Neural progenitor cell (in vitro differentiated cells): Measurements from ENCODE around the gene TTYH1.

- RAMPAGE, long total RNA, result no peak
These were observed 43.2 kb downstream of the ZNF331 start for GRCh38 chr19:53581023-53581766.

- RAMPAGE, long total RNA, result no peak
These were observed 13.8 kb upstream of the CACNG6 start for GRCh38 chr19:53977698-53977955.

- RAMPAGE, long total RNA, result no peak
These were observed 3.7 kb upstream of the CACNG6 start for GRCh38 chr19:53987721-53988147.

DNA sequence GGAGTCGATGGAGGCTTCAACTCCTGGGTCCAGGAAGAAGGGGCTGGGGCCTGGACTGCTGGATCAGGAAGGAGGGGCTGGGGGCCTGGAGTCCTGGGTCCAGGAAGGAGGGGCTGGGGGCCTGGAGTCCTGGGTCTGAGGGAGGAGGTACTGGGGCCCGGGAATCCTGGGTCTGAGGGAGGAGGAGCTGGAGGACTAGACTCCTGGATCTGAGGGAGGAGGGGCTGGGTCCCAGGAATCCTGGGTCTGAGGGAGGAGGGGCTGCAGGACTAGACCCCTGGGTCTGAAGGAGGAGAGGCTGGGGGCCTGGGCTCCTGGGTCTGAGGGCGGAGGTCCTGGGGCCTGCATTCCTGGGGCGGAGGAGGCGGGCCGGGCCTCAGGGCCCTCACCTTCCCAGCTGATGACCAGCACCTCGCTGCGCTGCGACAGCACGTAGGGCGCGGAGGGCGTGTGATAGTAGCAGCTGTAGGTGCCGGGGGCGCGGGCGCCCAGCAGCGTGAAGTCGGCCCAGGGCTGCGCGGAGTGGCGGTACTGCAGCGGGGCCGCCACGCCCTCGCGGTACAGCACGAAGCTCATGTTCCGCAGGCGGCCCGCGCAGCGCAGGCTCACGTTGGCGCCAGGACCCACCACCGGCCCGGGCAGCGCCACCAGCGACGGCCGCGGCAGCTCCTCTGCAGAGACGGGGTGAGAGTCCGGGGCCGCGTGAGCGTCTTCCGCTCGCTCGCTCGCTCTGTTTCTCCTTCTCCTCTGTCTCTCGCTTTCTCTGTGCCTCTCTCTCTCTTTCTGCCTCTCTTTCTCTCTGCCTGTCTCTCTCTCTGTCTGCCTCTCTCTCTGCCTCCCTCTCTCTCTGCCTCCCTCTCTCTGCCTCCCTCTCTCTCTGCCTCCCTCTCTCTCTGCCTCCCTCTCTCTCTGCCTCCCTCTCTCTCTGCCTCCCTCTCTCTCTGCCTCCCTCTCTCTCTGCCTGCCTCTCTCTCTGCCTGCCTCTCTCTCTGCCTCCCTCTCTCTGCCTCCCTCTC, 4.8 kb downstream of the OSCAR start:
- RAMPAGE, long total RNA, result no peak

- RAMPAGE, long total RNA, result no peak
These were observed 3.9 kb downstream of the NDUFA3 start for GRCh38 chr19:54106453-54107154.

DNA sequence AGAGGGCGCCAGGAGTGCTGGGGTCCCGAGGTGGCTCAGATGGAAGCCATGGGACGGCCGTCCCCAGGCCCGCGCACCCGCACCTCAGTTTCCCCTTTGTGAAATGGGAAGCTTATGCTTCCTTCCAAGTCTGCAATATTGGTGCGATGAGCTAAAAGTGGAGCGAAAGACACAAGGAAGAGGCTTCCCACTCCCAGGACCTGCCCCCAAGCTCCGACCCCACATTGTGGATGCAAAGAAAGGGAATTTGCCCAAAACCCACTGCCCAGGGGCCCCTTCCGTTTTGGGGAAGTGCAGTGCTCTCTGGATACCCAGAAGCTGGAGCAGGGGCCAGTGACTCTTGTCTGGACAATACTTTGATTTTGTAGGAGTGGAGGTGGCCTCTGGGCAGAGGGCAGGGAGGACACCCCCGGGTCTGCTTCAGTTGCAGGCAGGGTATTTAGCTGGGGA, 545 bp upstream of the TMC4 start:
- RAMPAGE, long total RNA, result no peak

DNA sequence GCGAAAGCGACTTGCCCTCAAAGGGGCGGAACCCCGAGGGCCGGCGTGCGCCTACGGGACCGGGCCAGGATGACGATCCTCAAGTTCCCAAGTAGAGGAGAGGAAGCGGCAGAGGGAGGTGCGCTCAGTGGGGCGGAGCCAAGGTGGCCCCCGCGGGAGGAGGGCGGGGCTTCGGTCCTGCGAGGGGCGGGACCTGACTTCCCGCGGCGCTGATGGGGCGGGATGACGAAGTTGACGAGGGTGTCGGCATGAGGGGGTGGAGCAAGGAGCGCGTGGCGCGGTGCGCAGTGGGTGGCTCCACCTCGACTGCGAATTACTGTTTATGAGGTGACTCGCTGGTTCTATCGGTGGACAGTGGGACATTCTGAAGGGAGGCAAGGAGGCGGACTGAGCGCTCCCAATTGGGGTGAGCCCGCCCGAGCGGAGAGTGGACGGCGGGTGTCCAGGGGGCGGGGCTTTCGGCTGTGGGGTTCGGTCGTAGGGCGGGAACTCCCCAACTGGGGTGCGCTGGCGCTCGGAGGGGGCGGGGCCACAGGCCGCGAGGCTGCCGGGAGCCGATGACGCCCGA, 749 bp upstream of the MBOAT7 start:
- RAMPAGE, long total RNA, result no peak

DNA sequence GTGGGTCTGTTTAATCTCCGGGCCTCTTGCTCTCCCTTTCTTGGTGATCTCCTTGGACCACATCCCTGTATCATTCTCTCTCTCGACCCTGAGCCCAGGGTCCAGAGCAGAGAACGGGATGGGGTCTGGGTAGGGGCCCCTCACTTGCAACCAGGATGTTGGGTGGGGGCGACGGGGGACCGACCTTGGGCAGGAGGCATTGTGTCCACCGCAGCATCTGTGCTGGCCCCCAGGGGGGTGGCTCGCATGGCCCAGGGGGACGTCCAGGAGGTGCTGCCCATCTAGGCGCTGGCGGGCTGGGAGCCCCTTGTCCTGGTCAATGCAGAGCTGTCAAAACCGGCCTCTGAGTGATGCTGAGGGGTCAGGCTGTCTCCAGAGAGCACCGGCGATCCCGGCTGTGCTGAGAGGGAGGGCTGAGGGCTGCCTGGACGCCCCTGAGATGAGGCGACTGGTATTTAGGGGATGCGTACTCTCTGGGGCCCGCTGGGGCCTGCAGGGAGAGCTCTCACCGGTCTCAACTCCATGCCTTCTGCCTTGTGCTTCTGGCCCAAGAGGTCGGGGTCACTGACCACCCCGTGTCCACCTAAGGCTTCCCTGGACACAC, 8.4 kb downstream of the RPS9 start:
- RAMPAGE, long total RNA, result no peak

- RAMPAGE, long total RNA, result no peak
These were observed 2.4 kb downstream of the LILRB5 start for GRCh38 chr19:54254714-54255029.

GRCh38 chr19:54304888-54305727, 7.9 kb downstream of the LILRA5 start:
- RAMPAGE, long total RNA, result no peak

GRCh38 chr19:54335171-54335467, 3.8 kb downstream of the LILRA4 start:
- RAMPAGE, long total RNA, result no peak

DNA sequence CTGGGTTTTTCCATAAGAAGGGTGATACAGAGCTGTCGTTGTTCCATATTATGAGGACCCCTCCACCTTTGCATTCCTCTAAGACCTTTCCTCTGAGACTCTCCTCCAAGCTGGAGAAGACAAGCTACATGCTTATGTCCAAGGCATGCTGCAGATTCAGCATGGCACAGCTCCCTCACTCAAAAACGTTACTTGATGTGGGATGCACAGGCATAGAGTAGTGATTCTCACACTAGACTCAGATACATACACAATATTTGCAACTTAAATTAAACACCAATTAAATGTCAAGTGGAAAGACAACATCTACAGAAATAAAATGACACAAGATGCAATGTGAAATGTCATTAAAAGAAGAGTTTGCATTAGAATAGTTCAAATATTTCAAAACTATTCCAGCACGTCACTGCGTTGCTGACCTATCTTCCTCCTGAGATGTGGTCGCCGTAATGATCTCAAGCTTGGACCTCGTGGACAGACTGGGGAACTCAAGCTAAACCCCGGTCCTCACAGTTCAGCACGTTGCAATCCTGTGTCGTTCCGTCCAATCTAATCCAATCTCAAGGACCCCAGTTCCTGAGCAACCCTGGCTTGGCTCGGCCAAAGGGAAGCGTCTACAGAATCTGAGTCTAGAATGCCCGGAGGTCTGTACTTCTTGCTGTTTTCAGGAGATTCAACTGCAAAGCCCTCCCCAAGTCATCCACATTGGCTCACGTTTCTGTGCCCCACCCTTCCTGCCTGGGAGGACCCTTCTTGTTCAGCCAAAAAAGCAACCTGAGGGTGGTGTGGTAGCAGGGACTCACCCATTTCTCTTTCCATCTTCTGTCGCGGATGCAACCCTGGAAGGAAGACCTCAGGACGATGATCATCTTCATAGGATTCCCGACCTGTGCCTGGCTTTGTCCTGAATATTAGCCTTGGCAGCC, 5.0 kb upstream of the LAIR1 start:
- RAMPAGE, long total RNA, result no peak

DNA sequence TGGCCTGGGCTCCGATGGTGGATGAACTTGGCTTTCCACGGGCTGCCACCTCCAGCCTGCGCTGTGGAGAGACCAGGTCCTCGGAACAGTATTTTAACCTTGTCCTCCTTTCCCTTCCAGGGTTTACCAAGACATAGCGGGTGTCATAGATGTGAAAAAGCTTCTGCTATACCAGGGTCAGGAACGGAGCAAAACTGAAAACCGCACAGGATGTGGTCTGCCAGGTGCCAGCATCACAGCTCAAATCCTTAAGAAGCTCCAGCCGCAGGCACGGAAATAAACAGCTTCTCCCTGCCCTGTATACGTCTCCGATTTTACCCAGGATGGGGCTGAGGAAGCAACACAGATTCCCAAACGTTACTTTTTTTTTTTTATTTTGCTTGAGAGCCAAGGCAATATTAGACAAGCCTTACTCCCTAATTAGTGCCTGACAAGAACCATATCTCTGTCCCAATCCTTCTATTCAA, 5.7 kb upstream of the LAIR1 start:
- RAMPAGE, long total RNA, result no peak

DNA sequence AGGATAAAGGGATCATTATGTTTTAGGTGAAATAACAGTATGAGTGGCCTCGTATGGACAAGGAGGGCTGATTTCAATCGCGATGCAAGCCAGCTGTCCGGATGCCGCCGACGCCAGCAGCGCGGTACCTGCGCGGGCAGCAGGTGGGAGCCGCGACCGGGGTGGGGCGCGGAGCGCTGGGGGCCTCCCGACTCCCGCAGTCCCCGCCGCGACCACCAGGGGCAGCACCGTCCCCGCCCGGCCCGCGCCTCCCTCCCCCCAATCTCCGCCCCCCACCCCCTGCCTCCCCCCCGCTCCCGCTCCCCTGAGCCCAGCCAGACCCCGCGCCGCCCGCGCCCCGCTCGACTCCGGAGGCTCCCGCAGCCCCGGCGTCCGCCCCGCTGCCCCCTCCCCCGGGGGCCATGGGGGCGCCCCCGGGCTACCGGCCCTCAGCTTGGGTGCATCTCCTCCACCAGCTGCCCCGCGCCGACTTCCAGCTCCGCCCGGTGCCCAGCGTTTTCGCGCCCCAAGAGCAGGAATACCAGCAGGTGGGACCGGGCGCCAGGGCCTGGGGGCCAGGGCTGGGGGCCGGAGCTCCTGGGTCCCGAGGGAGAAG, at the start of gene TTYH1:
TSS of gene TTYH1 (plus strand) at position 313 of the 595 bp plus-strand sequence.
- RAMPAGE, long total RNA, result no peak

- RAMPAGE, long total RNA, result no peak
These were observed 3.1 kb downstream of the TTYH1 start for GRCh38 chr19:54417932-54419126.

DNA sequence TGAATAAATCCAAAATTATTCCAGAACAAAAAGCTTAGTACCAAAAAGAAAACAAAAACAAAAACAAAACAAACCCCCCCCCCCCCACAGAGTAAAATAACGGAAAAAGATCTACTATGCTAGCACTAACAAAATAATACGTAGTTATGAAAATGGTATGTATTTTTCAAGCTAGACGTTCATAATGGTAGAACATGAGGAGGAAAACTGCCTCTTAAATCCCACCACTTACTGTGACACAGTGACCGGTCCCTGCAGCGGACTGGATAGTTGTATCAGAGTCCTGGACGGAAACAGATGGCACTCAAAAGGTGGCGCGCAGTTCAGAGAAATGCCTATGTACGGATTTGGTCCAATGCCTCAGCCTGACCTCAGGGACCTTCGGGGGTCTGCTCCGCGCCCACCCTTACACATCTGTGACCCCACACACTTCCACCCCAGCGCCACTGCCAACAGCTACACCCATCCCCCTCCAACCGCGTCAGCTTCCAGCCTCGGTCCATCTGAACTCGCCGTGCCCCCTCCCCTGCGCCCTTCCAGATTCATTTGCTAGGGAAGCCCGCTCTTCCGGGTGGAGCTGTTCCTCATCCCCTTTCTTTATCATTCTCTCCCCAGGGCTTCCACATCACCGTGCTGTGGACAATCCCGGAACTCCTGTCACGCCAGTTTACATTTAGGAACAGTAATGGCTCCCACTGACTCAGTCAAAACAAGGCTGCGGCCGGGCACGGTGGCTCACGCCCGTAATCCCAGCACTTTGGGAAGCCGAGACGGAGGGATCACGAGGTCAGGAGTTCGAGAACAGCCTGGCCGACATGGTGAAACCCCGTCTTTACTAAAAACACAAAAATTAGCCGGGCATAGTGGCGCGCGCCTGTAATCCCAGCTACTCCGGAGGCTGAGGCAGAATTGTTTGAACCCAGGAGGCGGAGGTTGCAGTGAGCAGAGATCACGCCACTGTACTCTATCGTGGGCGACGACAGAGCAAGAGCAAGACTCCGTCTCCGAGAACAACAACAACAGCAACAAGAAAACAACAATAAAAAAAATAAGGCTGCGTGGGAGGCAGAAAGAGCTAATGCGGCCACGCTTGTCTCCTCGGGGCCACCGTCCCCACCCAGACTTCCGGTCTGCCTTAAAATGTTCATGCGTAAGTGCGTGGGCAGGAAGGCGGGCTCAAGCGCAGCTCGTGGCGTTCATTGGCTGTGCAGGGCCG, 658 bp upstream of the LENG8 start:
- RAMPAGE, long total RNA, result start-site peak on the minus strand centred at position 1,116 of the sequence, 32 bp wide, 11 and 10 reads in 2 replicates

GRCh38 chr19:54456460-54457339, 6.9 kb downstream of the LENG9 start:
- RAMPAGE, long total RNA, result no peak

GRCh38 chr19:54593807-54594382, 463 bp downstream of the LILRA1 start:
- RAMPAGE, long total RNA, result no peak

- RAMPAGE, long total RNA, result no peak
These were observed 32.1 kb downstream of the GP6 start for GRCh38 chr19:55005874-55006479.

GRCh38 chr19:55080534-55080859, 4.8 kb downstream of the EPS8L1 start:
- RAMPAGE, long total RNA, result no peak